Kidney epithelial cell (primary cell): ENCODE measurements around the genes DNAAF10 and GKN2.

GRCh38 chr2:67404754-67405544 lies 7.8 kb downstream of the ETAA1 start:
- RAMPAGE, long total RNA: no peak
- RRBS: no CpG with 5 or more reads among the region's 1 CpG

- RAMPAGE, long total RNA: no peak
- RRBS: no CpG with 5 or more reads among the region's 5 CpGs
Measured at GRCh38 chr2:67463715-67464356, 66.7 kb downstream of the ETAA1 start.

DNA sequence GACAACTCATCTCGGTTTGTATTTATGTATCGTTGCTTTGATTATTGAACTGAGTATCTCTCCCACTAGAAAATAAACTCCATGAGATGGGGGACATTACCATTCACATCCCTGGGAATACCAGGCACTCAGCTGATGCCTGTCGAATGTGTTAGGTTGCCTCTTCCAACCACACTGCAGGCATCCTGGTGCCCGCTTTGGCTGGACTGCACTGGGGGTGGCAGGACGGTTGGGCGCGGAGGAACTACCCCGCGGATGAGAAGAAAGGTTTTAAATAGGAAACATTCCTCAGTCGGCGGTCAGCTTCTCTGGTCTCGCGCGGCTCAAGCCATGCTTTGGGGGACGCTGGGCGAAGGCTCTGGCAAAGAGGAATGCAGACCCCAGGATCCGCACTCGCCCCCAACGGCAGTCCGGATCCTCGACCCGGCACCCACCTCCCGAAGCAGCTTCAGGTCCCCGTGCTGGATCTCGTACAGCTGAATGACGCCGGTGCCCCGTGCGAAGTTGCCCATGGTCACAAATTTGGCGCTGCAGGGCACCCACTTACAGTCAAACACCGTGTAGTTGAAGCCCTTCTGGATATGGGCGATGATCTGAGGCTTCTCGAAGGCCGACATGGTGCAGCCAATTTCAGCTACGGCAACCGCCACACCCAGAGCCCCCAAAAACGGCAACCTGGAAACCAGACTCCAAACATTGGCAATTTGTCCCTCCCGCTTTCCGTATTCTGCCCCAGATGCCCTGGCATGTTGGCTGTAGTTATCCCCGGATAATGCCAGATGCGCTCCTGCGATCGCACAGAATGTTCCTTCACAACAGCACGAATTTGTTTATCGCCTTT lies at the start of gene DNAAF10:
TSS of gene DNAAF10 (minus strand) at position 701 of the 841 bp plus-strand sequence.
- RAMPAGE, long total RNA: start-site peak on the minus strand centred at position 670 of the sequence, 195 bp wide, 23 and 132 reads in 2 replicates
- RRBS: under 1% methylated on average over 6 of the region's 45 CpGs

DNA sequence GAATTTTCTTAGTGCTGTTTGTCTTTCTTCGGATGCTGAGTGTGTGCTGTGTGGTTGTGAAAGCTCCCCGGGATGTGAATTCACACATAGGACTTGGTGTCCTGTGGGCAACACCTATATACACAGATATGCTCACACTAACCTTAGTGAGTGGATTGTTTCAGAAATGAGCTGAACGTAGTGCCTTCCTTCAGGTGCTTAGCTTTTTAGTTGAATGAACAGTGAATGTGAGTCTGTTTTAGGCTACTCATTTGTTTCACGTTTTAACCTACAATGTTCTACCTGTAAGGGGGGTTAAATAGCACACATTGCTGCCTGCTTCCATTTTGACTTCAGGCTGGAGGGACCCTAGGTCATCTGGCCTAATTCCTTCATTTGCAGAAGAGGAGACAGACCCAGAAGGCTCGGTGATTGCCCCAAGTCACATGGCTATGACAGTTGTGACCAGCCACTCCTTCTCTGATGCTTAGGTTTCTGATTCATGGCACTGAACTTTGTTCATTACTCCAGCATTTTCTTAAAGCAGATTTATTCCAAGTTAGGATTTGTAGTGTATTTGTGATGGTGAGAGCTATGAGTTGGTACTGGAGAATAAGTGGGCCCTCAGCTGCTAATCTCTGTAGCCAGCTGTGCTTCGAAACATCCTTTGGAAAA lies 1.1 kb downstream of the PLEK start:
- RAMPAGE, long total RNA: no peak
- RRBS: no CpG with 5 or more reads among the region's 6 CpGs

DNA sequence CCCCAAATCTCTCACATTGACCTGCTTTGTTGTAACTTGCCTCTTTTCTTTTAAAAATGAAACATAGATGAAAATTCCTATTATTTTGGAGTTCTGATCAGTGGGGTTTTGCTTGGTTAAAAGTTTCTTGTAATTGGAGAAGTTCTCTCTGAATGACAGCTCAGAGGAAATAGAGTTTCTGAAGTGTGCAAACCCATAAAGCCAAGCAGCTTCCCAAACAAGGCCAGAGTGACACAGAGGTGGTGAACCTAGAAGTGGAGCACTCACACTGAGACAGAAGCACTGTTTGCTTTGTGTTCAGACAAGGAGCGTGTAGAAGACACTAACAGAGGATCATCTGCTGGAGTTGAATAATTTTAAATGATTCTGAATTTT lies 49.2 kb downstream of the FBXO48 start:
- RAMPAGE, long total RNA: no peak
- RRBS: no CpG with 5 or more reads among the region's 1 CpG

DNA sequence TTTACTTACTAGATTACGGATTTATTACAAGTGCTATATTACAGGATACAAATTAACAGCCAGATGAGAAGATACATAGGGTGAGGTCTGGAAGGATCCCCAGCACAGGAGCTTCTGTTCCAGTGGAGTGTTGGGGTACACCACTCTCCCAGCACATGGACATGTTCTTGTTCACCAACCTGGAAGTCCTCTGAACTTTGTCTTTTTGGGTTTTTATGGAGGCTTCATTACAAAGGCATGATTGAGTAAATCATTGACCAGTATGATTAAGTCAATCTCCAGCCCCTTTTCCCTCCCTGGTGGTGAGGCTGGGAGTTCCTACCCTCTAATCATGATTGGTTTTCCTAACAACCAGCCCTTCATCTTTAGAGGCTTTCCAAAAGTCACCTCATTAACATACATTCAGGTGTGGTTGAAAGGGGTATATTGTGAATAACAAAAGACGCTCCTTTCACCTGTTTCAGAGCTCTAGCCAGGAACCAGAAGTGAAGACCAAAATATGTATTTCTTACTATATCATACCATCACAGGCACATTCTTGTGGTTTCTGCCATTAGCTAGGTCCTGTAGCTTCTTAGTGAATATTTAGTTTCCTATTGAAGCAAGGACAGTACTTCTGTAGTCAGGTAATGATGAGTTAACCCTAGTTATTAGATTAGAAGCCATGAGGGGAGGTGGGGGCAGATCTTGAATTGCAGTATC lies 38.4 kb downstream of the APLF start:
- RAMPAGE, long total RNA: no peak
- RRBS: no CpG with 5 or more reads among the region's 2 CpGs

- RAMPAGE, long total RNA: no peak
- RRBS: no CpG with 5 or more reads among the region's 7 CpGs
Measured at GRCh38 chr2:68775810-68776655, 41.4 kb downstream of the ARHGAP25 start.

- RAMPAGE, long total RNA: no peak
- RRBS: no CpG with 5 or more reads among the region's 1 CpG
Measured at GRCh38 chr2:68796201-68796764, 61.7 kb downstream of the ARHGAP25 start.

DNA sequence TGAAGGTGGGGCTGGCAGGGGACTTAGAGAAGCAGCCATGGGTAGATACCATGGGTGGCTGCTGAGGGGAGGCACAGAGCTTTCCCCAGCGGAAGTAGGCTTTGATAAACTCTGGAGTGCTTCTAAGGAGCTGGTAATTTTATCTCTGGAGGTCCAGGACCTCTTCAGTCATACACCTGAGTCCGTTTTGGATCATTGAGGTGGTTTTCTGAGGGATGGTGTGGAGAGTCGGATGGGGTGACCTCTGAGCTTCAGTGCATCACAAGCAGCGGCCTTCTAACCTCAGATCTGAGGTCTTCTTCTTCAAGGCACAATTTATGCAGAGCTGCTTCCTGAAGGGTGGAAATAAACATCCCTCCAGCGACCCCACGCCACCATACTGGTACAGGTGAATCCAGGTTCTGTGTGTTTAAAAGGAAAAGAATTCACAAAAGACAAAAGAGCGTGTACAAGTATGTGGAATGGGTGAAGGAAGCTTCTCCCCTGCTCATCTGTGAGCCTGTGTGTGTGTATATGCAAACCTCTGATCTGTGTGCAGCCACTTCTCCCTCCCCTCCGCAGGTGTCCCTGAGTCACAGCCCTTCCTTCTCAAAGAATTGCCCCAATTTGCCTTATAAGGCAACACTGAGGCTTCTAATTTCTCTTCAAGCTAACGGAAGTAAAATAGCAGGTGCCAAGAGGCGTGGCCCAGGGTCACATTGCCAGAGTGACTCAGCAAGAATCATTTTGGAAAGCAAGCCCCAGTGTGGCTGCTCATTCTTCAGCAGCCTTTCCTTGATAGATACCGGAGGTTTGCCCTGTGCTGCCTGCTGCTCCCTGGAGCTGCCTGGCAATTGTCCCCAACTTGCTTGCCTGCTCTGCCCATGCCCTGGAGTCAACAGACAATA lies 37.0 kb upstream of the BMP10 start:
- RAMPAGE, long total RNA: no peak
- RRBS: no CpG with 5 or more reads among the region's 11 CpGs

GRCh38 chr2:68952689-68953275 lies at the start of gene GKN2:
Gene GKN2 (minus strand): TSS chr2:68952893.
- RAMPAGE, long total RNA: no peak

DNA sequence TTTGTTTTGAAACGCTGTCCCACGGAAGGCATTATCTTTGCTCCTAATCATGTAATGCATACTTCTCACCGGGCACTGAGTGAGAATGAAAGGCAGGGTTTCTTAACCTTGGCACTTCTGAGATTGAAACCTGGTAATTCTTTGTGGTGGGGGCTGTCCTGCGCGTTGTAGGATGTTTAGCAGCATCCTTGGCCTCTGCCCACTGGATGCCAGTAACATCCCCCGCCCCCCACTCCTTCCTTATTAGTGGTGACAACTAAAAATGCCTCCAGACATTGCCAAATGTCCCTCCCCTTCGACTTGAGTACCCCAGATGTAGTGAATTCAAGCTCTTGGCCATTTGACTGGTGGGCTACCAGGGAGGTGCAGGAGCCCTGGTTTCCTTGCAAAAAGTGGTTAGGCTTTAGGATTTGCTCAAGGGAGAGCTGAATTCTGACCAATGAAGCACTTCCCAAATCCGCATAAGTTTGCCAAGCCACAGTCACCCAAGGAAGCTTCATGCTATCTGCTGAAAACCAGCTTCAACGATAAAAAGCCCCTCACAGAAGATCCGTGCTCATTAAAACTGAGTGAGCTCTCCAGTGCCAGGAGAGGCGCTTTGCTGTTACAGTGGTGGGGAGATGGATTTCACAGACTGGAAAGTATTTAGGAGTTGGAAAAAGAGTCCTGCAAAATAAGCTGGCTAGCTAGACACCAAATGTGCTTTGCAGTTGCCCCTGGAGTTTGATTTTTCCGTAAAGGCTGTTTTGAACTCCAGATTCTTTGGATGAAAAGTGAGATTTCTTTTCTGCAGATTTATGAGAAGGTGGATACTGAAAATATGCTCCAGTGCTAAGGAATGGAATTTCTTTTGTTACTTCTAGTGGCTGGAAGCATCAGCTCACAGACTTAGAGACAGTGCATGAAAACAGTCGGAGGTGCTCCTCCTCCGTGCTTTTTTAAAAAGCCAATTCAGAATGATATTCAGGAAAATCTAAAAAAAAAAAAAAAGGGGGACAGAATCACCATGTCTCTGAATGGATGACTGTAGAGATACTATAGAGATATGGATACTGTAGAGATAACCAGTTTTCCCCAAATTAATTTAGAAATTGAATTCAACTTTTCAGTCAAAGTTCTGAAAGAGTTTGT lies 1.5 kb downstream of the ANTXR1 start:
- RAMPAGE, long total RNA: no peak
- RRBS: no CpG with 5 or more reads among the region's 14 CpGs

GRCh38 chr2:69082474-69083107 lies 69.6 kb downstream of the ANTXR1 start:
- RAMPAGE, long total RNA: no peak
- RRBS: no CpG with 5 or more reads among the region's 11 CpGs

- RAMPAGE, long total RNA: no peak
- RRBS: no CpG with 5 or more reads among the region's 13 CpGs
Measured at GRCh38 chr2:69201220-69202234, 185.5 kb downstream of the GFPT1 start.

GRCh38 chr2:69316562-69317690 lies 70.1 kb downstream of the GFPT1 start:
- RAMPAGE, long total RNA: no peak
- RRBS: no CpG with 5 or more reads among the region's 1 CpG

GRCh38 chr2:69347932-69348462 lies 39.0 kb downstream of the GFPT1 start:
- RAMPAGE, long total RNA: no peak
- RRBS: no CpG with 5 or more reads among the region's 10 CpGs

GRCh38 chr2:69436467-69437245 lies 579 bp downstream of the NFU1 start:
- RAMPAGE, long total RNA: no peak
- RRBS: 1% methylated on average over 8 of the region's 22 CpGs

GRCh38 chr2:69465386-69465955 lies 28.2 kb upstream of the NFU1 start:
- RAMPAGE, long total RNA: no peak
- RRBS: no CpG with 5 or more reads among the region's 9 CpGs

GRCh38 chr2:69641561-69642031 lies 1.9 kb downstream of the AAK1 start:
- RAMPAGE, long total RNA: no peak
- RRBS: no CpG with 5 or more reads among the region's 4 CpGs

DNA sequence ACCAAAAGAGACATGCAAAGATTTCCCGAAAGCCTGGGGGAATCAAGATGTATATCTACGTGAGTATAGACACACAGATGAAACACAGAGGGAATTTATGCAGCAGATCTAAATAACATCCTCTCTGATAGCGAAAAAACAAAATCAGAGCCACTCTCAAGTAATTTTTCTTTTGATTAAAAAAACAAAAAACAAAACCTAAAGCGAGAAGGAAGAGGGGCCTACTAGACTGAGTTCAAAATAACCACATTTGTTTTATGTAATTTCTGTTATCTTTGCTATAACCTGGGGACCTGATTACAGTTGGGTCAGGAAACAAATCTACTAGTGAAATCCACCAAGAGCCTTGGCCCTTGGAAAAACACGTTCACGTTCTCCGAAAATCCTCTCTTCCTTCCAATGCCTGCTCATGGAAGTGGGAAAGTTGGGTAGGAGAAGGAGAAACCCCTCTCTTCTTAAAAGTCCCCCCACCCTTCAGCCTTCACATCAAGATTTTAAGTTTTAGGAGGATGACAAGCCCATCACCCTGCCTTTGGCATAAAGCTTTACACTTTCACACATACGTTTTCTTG lies 1.4 kb downstream of the AAK1 start:
- RAMPAGE, long total RNA: no peak
- RRBS: no CpG with 5 or more reads among the region's 8 CpGs

- RAMPAGE, long total RNA: no peak
- RRBS: no CpG with 5 or more reads among the region's 2 CpGs
Measured at GRCh38 chr2:70018797-70019463, 57.5 kb upstream of the ASPRV1 start.